Iris pigment epithelial cell (primary cell): ENCODE measurements around the genes ABCB4 and CLDN12.

- RRBS: no CpG with 5 or more reads among the region's 22 CpGs
These were observed 1.0 kb downstream of the CACNA2D1 start for GRCh38 chr7:82442491-82443047.

GRCh38 chr7:82677503-82677856 is 233.9 kb upstream of the CACNA2D1 start:
- RRBS: no CpG with 5 or more reads among the region's 2 CpGs

DNA sequence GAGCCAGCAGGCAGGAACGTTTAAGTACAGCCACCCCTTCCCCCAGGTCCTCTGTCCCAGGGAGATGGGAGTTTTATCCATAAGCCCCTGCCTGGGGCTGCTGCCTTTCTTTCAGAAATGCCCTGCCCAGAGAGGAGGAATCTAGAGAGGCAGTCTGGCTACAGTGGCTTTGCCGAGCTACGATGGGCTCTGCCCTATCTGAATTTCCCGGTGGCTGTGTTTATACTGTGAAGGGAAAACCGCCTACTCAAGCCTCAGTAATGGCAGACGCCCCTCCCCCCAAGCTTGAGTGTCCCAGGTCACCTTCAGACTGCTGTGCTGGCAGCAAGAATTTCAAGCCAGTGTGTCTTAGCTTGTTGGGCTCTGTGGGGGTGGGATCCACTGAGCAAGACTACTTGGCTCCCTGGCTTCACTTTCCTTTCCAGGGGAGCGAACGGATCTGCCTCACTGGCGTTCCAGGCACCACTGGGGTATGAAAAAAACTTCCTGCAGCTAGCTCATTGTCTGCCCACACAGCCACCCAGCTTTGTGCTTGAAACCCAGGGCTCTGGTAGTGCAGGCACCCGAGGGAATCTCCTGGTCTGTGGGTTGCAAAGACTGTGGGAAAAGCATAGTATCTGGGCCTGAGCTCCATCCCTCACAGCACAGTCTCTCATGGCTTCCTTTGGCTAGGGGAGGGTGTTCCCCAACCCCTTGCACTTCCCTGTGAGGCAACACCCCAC is 19.4 kb downstream of the SEMA3E start:
- RRBS: no CpG with 5 or more reads among the region's 10 CpGs

DNA sequence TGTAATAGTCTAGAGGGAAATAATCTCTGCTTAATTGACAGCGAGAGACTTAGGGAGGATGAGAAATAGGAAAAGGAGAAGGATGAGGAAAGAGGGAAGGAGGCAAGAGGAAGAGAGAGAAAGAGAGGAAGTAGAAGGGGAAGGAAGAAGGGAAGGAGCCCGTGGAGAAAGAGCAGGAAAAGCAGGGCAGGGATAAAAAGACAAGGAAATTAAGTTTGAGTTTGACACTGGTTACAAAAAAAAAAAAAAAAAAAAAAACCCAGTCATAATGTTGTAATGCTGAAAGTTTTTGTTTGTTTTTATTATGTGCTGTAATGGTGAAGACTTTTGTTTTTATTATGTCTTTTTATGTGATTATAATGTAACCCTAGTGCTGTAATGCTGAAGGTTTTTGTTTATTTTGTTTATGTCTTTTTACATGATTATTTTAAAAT is 184.9 kb downstream of the SEMA3A start:
- RRBS: no CpG with 5 or more reads among the region's 2 CpGs

DNA sequence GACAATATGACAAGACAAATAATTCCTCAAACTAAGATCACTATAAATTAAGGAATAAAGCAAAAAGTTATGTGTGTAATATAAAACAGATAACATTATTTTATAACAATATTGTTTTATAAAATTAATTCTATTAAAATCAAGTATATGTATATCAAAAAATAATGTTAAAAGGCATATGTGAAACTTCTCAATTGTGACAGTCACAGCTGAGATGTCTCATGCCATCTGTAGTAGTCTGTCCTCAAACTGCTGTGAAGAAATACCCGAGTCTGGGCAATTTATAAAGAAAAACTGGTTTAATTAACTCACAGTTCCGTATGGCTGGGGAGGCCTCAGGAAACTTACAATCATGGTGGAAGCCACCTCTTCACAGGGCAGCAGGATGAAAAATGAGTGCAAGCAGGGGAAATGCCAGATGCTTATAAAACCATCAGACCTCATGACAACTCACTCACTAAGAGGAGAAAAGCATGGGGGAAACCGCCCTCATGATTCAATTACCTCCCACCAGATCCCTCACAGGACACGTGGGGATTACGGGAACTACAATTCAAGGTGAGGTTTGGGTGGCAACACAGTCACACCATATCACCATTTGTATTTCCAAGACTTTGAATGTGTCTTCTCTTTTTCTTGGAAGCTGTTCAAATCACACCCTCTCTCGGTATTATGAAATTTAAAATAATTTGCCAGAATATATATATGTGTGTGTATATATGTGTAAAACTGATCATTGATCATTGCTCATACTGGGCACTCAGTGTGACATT is 80.3 kb downstream of the SEMA3D start:
- RRBS: no CpG with 5 or more reads among the region's 6 CpGs

DNA sequence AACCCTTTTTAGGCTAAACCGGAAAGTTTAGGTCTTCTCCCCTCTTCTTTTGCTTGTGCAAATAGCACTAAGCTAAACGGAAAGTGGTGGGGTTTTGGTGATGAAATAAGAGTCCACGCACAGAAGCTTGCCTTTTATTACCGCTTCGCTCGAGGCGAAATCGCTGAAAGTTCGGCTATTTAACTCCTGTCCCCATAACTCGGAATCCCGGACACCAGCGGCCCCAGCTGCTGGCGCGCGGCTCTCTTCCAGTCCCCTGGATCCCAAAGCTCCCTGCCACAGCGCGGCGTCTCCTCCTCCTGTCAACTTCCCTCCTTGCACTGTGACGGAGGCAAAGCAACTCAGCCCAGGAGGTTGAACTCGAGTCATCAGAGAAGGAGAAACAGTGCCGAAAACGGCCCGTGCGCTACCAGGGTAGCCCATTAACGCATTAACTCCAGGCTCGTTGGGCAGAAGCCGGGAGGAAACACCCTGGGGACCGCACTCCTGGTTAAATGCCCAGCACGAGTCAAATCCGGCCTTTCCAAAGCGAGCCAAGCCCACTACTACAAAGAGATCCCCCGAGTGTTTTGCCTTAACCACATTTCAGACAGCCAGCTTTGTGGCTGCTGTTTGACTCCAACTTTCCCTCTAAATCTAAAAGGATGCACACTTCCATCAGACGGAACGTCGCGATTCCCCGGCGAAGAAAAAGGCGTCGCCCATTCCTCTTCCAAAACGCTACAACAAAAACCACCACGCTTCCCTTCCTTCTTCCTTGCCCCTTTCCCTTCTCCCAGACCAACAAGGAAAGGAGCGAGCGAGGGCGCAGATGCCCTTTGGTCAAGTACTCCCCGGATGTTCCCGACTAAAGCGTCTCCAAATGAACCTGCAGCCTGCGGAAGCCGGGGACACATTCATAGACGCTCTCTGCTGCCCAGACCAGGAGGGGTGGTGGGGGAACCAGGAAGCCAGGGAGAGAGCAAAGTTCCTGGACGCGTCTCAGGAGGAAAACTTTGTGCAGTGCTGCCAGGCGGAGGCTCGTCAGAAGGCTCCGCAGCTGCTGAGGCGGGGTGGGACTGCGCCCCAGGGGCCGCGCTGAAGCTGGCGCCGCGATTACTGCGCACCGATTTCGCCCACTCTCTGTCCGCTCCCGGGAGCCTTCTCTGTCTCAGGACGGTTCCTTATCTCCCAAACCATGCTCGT is 1.1 kb downstream of the SEMA3D start:
- RRBS: 2% methylated on average over 10 of the region's 70 CpGs

DNA sequence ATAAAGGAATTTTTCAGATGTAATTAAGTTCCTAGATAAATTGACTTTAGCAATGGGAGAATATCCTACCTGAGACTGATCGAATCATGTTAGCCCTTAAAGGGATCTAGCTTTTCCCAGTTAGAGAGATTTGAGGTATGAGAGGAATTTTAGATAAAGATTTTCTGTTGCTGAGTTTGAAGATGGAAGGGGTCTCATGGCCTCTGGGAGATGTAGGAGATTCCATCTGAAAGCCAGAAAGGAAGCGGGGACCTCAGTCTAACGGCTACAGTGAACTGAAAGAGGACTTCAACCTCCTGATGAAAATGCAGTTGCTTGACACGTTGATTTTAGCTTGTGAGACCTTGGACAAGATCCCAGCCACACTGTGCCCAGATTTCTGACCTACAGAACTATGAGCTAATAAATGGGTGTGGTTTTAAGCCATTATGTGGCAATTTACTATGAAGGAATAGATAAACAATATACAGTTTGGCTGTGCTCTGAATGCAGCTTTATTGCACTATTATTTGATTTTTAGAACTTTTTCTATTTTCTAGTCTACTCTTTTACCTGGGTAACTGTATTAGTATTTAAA is 342.3 kb upstream of the SEMA3D start:
- RRBS: no CpG with 5 or more reads among the region's 4 CpGs

GRCh38 chr7:86340009-86340989 is 303.4 kb upstream of the GRM3 start:
- RRBS: no CpG with 5 or more reads among the region's 28 CpGs

GRCh38 chr7:86975632-86975831 is 83.9 kb downstream of the ELAPOR2 start:
- RRBS: no CpG with 5 or more reads among the region's 1 CpG

DNA sequence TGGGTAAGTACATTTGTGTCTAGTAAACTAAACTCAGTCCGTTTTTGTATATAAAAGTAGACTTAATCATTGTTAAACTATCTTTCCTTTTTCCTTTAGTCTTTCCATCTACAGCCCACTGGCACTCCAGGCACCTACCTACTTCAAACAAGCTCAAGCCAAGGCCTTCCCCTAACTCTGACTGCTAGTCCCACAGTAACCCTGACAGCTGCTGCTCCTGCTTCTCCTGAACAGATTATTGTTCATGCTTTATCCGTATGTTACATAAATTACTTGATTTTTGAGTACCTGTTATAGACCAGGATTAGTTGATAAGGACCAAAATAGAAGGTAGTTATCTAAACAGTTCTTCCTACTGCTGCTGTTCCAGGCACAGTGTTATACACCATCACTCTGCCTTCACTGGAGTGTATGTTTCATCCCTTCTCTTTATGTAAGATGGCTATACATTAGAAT is 26.4 kb downstream of the TMEM243 start:
- RRBS: no CpG with 5 or more reads among the region's 2 CpGs

DNA sequence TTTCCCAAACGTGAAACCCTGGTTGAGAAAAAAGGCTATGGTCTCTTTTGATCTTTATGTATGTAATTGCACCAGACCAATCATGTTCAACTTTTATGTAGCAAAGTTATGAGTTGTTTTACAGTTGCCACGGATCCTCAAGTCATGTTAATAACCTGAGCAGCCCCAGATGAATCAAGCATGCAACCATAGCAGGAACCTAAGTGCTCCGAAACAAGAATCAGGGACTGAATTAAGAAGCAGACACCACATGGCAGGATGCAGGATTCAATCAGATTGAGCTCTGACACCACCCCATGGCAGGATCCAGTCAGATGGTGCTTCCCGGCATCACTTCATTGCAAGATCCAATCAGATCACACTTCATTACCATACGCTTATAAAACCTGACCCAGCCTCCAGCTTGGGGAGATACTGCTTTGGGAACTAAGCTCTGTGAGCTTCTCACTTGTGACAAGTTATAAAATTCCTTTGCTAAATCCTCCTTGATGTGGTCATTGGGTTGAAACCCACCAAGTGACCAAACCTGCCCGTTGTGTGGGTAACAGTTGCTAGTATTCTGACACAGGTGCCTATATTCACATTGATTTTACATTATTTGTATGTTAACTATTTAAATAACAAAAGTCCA is 55.3 kb downstream of the ABCB4 start:
- RRBS: no CpG with 5 or more reads among the region's 6 CpGs

DNA sequence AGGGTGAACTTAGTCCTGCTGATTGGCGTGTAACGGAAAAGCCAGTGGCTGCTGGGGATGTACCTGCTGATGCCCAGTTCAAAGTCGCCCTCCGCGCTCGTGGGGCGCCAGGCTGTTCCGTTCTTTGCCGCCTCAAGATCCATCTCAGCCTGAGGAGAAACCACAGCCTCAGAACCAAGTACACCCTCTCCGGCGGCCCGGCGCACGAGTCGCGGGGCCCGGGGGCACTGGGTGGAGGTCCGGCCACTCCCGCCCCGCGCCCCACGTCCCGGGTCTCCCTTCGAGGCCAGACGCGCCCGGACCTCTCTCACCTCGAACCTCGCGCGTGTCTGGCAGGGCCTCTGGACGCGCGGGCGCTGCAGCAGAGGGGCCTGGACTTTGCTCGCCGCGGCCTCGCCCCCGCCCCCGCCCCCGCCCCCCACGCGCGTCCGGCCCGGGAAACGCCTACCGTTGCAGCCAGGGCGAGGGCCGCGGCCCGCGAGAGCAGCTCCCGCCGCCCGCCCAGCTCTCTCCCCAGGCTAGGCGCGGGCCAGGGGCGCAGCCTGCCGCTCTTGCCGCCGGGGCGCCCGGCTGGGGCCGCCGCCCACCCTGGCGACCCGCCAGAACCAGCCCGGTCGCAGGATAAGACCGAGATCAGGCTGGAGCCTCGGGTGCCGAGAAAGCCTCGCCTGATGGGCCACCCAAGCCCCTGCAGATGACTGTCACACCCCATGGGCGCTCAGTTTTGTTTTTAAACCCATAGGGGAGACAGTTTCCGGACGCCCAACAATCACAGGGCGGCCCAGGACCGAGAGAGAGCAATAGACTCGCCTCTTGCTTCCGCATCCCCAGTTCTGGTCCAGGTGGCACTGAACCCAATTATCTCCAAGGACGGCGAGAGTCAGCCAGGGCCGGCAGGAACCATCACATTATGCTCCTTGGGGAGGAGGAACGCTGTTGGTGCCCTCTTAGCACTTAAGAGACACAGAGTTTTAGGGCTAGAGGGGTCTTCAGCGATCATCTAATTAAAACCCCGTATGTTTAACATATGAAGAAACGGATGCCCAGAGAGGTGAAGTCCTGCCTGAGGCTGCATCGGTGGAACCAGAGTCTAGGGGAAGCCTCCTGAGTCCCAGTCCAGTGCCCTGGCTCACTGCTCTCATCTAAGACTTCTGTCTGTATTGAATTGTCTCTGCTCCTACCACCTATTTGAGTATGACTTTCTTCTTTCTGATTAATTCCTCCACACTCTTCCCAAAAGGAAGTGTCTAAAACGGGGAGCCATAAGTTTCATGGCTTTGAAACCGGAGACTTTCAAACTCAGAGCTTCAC is at the start of gene ABCB4:
ABCB4 (minus strand) TSS at position 358 of the 1,311 bp plus-strand sequence.
- RRBS: 3% methylated on average over 6 of the region's 92 CpGs

DNA sequence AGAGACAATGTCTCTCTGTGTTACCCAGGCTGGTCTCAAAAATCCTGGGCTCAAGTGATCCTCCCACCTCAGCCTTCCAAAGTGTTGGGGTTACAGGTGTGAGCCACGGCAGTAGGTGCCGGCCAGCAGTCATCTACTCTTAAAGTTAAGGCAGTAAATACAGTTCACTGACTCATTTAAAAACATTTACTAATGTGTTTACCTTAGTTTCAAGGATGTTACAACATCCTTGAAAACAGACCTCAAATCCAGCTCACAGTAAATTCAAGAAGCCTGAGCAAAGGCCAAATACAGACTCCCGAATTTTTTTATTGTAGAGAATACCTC is 29.6 kb upstream of the ABCB4 start:
- RRBS: no CpG with 5 or more reads among the region's 3 CpGs

- RRBS: no CpG with 5 or more reads among the region's 1 CpG
These were observed 5.1 kb upstream of the SRI start for GRCh38 chr7:88224733-88225468.

- RRBS: no CpG with 5 or more reads among the region's 3 CpGs
These were observed 5.2 kb upstream of the STEAP4 start for GRCh38 chr7:88311825-88312332.

DNA sequence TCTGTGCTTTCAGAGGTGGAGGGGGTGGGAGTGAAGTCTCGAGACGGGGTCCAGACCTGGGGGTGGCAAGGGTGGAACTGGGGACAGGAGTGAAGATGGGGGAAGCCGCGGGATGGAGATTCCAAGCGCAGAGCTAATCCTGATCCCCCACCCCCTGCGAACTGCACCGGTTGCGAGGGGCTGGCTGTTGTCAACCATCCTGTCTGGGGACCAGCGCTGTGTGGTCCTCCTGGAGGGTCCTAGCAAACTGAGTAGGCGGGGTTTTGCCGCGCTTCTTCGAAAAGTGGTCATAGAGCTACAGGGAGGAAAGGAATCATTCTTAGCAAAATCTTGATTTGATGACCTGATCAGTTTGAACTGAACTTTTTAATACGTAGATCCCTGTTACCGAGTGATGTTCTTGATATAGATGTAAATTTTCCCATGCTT is 598 bp downstream of the CFAP69 start:
- RRBS: no CpG with 5 or more reads among the region's 15 CpGs

- RRBS: no CpG with 5 or more reads among the region's 39 CpGs
These were observed at the start of gene CLDN12 for GRCh38 chr7:90403157-90404289. Gene CLDN12, plus strand, starts transcription at chr7:90403461.

GRCh38 chr7:90621169-90621635 is 25.1 kb downstream of the CDK14 start:
- RRBS: no CpG with 5 or more reads among the region's 2 CpGs

- RRBS: no CpG with 5 or more reads among the region's 10 CpGs
These were observed 301.6 kb downstream of the FZD1 start for GRCh38 chr7:91565770-91566242.

DNA sequence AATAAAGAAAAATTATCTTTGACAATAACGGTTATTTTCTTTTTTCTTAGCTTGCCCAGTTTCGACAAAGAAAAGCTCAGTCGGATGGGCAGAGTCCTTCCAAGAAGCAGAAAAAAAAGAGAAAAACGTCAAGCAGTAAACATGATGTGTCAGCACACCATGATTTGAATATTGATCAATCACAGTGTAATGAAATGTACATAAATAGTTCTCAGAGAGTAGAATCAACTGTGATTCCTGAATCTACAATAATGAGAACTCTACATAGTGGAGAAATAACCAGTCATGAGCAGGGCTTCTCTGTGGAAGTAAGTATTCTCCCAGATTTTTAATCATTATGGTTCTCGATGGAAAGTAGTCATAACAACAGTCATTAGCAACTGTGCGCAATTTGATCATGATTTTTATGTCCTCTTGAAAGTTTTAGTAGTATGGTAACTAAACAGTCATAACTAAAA is 33.0 kb downstream of the AKAP9 start:
- RRBS: no CpG with 5 or more reads among the region's 6 CpGs